Metastatic Breast Carcinoma in the Brain (tissue), 10 donors: ENCODE data around the gene LHFPL5.

- PRO-cap, 10 experiments: peak in 2 of 10 experiments; most common plus-strand start chr6:35725743 (in 1); most common minus-strand start chr6:35725720 (in 2)
Observed at GRCh38 chr6:35725420-35726054, 11.3 kb upstream of the ARMC12 start.

DNA sequence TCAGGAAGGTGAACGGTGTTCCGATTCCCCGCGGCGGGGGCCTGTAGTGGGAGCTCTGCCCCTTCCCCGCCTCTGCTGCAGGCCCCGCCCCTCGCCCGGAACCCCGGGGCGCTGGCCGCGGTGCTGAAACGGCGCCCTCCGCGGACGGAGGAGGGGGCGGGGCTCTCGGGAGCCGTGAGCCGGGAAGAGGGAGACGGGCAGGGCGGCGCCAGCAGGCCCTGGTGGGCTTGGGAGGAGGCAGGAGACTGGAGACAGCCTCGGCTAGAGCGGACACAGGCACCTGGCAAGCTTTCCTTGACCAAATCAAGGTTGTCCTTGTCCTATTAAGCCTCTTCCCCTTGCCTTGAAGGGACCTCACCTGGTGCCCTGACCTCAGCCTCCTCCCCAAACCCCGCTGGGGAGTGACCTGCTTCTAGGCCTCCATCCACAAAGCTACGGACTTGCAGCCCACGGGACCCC lies at the start of gene LHFPL5:
LHFPL5 (plus strand) TSS at position 165 of the 459 bp plus-strand sequence.
- PRO-cap, 10 experiments: peak in 1 of 10 experiments; most common plus-strand start position 211 of the sequence (in 1); most common minus-strand start position 74 of the sequence (in 1)

DNA sequence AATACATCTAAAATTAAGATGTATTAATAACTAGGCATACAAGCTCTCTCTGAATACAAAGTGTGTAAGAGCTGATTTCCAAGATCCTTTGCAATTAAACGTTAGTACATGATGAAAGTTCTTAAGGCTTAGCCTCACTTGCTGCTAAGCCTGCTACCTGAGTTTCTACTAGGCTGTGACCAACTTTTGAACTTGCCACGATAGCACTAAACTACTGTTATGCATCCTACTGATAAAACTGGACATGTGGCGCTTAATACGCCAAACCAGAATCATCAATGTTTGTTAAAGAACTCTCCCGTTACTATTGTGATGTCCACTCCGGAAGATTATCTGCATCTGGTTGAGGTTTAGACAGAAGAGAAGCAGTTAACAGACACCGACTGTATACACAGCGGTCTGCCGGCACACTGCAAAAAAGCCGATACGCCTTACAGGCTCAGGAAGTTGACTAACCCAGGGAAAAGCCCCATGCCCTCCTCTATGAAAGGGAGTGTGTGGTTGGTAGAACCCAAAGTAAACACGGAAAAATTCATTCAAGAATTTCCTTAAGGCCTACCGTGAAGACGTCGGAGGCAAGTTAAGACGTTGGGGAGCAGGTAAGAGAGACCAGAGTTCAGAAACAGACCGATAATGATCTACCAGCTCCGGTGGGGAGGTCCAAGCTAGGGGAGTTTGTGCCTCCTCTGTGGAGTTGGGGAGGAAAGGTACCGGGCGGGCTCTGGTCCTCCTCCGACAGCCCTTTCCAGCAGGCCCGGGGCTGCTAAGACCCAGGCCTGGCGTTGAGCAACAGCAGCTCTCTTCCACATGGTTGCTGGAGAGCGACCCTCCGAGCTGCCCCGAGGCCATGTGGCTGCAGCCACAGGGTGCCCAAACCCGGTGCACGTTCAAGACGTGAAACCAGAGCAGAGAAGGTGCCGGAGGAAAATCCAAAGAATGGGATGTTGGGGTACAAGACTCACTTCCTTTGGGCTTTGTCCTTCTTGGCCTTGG lies 1.1 kb downstream of the SRPK1 start:
- PRO-cap, 10 experiments: peak in 8 of 10 experiments; most common plus-strand start position 578 of the sequence (in 8); most common minus-strand start position 414 of the sequence (in 5)

GRCh38 chr6:35972529-35973163 lies 51.7 kb upstream of the SRPK1 start:
- PRO-cap, 10 experiments: no peak in any of the 10 experiments

GRCh38 chr6:36095880-36096520 lies 34.3 kb upstream of the MAPK13 start:
- PRO-cap, 10 experiments: no peak in any of the 10 experiments

DNA sequence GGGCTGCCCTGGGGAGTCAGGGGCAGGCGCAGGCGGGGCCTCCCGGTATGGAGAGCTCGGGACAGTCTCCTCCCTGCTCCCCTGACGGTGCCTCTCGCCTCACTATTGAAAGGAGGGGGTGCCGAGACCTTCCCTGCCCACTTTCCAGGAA lies 994 bp downstream of the MAPK13 start:
- PRO-cap, 10 experiments: peak in 2 of 10 experiments; most common plus-strand start position 74 of the sequence (in 1); most common minus-strand start position 107 of the sequence (in 1)

DNA sequence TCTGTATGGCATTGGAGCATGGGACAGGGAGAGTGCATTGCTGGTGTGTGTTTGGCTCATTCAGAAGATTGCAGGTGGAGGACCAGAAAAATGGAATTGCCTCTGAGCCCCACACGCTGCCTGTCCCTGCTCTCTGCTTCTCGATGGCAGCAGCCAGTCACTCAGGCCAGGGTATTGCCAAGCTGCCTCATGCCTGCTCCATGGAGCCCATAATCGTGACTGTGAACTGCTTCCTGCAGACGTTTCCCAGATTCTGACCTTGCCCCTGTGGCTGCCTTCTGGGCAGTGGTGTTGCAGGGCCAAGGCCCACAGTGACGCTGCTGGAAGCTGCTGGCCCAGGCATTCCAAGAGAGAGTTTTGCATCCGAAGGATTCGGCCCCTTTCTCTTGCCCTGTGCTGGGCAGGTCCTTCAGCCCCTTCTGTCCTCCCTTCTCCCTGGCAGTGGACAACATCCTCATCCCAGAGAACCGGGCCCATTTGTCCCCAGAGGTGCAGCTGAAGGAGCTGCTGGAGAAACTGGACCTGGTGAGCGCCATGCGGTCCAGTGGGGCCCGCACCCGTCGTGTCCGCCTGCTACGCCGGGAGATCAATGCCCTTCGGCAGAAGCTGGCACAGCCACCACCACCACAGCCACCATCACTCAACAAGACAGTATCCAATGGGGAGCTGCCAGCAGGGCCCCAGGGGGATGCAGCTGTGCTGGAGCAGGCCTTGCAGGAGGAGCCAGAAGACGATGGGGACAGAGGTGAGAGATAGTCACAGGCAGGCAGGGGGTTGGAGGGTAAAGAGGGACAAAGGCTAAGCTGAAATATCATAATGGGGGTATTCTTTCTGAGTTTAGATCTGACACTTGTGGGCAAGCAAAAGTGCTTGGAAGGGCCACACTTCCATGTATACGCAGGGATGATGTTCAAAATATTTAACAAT lies 14.5 kb downstream of the BRPF3 start:
- PRO-cap, 10 experiments: no peak in any of the 10 experiments

DNA sequence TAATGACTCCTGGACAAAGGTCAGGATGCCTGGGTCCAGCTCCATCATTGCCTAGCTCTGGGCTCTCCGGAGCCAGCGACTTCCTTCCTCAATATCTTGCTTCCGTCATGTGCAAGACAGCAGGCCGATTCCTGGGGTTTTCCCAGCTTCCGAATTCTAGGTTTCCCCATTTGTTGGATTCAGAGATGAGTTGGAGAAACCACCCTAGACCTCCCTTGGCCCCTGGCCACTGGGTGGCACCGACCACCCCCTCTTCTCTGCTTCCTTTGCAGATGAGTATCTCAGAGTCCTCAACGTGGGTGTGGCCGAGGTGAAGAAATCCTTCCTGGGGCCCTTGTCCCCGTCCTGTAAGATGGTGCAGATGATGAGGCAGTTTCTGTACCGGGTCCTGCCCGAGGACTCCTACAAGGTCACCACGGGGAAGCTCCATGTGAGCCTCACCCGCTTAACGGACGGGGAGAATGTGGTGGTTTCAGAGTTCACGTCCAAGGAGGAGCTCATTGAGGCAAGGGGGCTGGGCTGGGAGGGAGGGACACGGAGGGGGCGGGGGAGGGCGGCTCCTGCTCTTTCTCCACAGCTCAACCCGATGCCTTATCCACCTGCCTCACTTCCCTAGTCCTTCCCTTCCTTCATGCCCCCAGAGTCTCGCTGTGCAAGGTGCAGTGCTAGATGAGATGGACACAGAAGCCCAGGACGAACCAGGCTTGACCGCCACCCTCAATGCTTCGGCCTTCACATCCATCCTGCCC lies 21.4 kb downstream of the PNPLA1 start:
- PRO-cap, 10 experiments: no peak in any of the 10 experiments

GRCh38 chr6:36343408-36343607 lies 6.6 kb upstream of the BNIP5 start:
- PRO-cap, 10 experiments: no peak in any of the 10 experiments

DNA sequence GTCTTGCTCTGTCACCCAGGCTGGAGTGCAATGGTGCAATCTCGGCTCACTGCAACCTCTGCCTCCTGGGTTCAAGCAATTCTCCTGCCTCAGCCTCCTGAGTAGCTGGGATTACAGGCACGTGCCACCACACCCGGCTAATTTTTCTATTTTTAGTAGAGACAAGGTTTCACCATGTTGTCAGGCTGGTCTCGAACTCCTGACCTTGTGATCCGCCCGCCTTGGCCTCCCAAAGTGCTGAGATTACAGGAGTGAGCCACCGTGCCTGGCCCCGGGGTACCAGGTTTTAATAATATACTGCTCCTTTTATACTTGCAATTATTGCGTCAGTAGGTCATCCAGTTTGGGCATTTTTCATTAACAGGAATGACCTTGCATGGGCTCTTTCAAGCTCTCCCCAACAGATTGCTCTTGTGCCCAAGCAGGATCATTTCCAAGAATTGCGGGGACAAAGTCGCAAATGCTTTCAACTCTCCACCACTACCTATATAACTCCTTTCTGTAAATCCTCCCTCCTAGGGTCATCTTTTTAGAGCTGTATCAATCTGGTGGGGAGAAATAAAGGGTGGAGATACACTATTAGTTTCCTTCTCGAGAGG lies 23.9 kb downstream of the STK38 start:
- PRO-cap, 10 experiments: no peak in any of the 10 experiments

DNA sequence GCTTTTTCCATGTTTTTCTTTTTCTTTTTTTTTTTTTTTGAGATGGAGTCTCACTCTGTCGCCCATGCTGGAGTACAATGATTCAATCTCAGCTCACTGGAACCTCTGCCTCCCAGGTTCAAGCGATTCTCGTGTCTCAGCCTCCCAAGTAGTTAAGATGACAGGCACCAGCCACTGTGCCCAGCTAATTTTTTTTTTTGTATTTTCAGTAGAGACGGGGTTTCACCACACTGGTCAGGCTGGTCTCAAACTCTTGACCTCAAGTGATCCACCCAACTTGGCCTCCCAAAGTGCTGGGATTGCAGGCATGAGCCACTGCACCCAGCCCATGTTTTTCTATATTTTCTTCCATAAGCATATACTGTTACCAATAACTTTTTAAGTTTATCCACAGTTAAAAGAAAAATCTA lies 5.5 kb downstream of the STK38 start:
- PRO-cap, 10 experiments: no peak in any of the 10 experiments

DNA sequence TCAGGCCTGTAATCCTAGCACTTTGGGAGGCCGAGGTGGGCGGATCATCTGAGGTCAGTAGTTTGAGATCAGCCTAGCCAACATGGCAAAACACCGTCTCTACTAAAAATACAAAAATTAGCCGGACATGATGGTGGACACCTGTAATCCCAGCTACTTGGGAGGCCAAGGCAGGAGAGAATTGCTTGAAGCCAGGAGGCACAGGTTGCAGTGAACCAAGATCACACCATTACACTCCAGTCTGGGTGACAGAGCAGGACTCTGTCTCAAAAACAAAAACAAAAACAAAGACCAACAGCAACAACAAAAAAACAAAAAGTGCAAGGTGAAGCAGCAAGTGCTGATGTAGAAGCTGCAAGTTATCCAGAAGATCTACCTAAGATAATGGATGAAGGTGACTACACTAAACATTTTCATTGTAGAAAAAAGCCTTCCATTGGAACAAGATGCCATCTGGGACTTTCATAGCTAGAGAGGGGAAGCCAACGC lies 17.5 kb downstream of the SRSF3 start:
- PRO-cap, 10 experiments: no peak in any of the 10 experiments

DNA sequence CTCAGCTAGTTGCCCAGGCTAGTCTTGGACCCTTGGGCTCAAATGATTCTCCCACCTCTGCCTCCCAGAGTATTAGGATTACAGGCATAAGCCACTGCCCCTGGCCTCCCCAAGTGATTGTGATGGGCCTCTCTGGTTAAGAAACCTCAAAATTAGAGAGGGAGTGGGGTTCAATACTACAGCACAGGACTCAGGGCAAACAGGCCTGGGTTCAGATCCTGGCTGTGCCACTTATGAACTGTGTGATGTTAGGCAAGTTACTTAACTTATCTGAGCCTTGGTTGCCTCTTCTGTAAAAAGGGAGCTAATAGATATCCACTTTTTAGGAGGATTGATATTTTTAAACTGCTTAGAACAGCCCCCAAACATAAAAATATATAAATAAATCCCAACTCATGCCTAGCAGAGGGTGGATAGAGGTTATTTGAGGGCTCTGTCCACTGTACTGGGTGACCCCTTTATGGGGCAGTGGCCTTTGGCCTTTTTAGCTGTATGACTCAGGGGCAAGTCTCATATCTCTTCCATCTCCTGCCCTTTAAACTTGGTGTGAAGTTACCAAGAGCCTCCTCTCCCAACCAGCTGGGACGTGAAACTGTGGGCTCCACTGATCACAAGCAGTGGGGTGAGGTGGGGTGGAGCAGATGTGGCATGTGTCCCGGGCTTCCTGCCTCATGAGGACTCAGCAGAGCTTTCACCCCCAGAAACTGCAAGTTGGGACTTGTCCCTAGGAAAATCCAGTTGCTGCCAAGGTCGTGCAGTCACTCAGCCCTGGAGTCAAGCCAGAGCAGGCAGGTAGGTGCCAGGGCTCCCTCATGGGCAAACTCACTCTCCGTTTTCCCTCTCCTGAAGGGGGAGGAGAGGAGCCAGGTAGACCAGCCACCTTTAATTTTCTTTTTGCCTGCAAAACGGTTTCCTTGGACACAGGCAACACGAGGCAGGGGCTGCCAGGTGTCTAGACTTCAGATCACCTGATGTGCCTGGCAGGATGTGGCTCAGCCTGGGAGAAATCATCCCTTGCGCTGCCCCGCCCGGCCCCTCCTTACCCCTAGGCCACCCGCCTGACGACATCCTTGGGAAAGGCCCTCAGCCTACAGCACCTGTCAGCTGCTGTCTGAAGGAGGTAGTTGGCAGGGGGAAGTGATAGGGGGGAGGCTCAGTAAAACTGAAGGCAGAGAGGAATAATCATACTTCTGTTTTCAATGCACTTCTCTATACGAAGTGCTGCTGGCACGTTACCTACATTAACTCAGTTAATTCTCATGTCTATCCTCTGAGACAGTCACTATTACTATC lies 3.9 kb downstream of the CDKN1A start:
- PRO-cap, 10 experiments: peak in 1 of 10 experiments; most common plus-strand start position 1,123 of the sequence (in 1); most common minus-strand start position 840 of the sequence (in 1)

- PRO-cap, 10 experiments: peak in 1 of 10 experiments; most common plus-strand start chr6:36685338 (in 1)
Observed at GRCh38 chr6:36685049-36685413, 6.5 kb downstream of the CDKN1A start.

DNA sequence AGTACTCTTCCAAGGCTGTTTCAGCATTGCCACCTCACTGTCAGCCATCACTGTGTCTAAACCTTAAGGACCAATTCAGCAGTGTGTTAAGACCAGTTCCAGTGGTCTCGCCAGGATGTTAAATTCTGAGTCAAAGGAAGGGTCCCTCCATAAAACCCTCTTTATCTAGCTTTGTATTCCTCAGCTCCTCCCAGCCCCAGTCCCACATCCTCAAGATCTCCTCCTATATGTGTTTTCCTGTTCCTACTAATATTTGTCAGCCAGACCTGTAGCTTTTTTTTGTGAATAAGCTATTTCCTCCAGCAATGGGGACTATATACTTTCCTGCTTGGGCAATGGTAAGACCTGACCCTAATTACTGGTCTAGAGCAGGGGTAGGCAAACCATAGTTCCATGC lies 7.1 kb upstream of the RAB44 start:
- PRO-cap, 10 experiments: no peak in any of the 10 experiments

DNA sequence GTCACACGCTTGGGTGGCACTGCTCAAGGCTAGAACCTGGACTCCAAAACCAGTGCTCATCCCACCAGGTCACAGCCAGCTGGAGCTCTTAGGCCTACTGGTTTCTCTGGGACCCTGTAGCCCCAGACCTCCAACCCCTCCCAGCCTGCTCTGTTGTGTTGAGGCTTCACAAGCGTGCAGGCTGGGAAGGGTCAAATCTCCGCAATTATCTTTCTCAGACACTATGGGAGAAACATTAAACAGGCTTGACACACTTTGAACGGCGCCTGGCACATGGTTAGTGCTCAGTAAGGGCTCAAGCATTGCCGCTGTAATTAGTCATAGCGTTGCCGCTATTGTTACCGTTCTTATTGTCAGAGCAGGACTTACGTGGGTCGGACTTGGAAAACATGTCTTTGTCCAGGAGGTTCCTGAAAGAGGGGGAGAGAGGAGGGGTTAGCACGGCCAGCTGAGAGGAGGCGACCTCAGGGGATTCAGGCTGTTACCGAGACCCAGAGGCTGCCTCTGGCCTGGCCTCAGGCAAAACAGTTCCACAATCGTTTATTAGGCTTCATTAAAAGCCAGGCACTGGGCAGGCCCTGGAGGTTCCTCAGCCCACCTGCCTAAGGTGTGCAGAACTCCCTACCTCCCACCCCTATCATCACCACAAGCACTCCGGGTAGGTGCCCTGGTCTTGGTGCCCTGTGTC lies 16.4 kb downstream of the CPNE5 start:
- PRO-cap, 10 experiments: peak in 1 of 10 experiments; most common plus-strand start position 467 of the sequence (in 1)

DNA sequence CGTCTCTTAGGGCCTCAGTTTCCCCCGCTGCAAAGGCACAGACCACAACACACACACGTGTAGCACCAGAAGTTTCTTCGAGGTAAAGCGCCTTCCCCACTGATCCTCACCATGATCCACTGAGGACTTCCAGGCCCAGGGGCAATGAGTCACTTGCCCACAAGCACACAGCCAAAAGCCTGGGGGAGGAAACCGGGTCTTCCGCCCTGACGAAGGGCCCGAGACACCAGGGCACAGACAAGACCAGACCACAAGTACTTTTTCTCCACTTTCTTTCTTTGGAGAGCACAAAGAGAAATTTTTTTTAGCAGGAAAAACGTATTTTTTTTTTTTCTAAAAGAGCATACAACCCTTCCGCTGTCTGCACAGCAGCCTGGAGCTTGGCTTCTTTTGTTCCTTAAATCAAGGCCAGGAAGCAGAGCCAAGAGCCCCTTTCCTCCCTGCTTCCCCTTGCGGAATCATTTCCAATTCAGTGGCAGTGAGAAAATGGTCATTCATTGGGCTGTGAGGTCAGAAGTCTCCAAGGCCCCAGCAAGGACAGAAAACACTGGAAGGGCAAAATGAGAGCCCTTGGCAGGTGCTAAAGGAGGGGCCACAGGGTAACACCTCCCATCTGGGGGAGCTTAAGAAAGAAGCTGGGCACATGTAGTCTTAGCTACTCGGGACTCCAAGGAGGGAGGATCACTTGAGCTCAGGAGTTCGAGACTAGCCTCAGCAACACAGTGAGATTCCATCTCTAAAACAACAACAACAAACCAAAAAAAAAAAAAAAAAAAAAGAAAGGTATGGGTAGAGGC lies 11.5 kb downstream of the CPNE5 start:
- PRO-cap, 10 experiments: peak in 4 of 10 experiments; most common plus-strand start position 221 of the sequence (in 1); most common minus-strand start position 146 of the sequence (in 4)

DNA sequence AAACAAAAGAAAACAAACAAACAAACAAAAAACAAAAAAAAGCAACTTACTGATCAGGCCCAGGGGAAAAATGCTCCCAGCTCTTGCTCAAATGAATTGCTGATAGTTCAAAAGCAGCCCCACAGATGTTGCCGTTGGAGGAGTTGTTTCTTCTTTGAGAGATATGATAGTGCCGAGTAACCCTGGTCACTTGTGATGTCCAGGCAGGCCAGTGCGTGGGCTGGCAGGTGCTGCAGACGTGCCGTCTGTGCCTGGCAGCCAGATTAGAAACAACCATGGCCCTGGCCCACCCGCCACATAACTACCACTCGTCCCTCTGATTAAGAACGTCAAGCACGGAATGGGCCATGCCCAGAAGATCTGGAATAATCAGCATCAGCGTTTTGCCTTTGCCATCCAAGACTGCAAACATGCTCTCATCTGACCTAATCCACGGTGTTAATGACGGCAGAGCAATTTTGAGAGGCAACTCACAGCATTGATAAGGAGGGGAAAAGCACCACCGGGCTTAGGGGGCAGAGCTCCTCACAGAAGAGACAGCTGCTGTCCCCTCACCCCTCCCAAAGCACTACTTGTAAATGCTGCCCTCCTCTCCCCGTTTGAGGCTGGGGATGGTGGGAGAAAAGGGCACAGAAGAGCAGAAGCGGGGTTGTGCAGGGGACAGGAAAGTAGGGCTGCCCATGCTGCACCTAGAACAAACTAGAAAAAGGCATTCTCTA lies 5.1 kb upstream of the CPNE5 start:
- PRO-cap, 10 experiments: no peak in any of the 10 experiments

DNA sequence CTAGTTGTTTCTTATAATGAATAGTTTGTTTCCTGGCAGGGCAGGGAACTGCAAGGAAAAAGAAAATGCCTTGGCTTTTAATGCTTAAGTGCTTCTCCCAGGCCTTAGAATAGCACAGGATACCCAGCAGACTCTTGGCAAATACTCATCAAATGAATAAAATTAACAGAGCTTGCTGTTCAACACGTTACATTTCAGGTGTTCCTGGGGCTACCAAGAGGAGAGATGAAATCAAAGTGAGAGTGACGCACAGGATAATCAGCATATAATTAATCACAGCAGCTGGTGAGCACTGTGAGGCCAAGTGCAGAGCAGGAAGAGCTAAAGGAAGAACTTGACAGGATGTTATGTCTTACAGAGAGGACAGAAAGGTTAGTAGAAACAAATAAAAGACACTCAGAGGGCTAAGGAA lies 8.8 kb downstream of the PPIL1 start:
- PRO-cap, 10 experiments: no peak in any of the 10 experiments

DNA sequence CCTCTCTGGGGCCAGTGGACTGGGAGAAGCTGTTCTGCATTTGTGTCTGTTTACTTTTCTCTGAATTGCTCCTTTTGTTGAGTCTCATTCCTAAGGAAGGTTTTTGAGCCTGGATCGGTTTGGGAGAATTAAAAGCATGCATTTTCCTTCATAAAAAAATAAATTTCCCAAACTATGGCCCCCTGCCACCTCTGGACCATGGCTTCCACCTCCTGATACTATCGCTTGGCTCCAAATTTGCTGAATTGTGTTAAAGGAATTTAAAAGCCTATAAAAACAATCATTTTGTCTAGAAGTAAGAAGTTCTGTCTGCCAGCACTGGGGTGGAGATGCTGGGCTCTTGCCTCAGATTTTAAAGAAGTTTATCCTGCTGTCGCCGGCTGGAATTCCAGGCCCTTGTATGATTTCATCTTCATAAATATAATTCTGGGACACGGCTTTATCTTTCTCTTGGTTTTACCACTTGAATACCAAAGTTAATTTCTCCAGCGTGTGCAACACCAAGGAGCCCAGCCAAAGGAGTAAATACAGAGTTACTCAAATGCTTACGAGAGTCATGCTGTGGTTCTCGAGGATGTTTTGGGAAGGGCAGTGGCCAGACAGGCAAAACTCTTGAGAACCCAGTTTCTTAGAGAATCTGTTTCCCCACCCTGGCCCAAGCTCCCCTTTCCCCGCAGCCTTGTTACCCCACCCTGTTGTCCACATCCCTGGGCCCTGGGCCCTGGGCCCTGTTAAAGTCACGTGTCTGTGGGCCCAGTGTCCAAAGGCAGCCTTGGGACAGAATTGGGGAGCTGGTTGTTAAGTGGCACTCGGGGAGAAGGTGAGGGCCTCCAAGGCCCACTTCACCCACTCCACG lies 31.8 kb downstream of the C6orf89 start:
- PRO-cap, 10 experiments: no peak in any of the 10 experiments